Measurements from ENCODE around the gene TMF1.

- PRO-cap = no peak
- RAMPAGE, long total RNA = no peak
Observed at GRCh38 chr3:65168420-65169039, 480.7 kb upstream of the ADAMTS9 start.

DNA sequence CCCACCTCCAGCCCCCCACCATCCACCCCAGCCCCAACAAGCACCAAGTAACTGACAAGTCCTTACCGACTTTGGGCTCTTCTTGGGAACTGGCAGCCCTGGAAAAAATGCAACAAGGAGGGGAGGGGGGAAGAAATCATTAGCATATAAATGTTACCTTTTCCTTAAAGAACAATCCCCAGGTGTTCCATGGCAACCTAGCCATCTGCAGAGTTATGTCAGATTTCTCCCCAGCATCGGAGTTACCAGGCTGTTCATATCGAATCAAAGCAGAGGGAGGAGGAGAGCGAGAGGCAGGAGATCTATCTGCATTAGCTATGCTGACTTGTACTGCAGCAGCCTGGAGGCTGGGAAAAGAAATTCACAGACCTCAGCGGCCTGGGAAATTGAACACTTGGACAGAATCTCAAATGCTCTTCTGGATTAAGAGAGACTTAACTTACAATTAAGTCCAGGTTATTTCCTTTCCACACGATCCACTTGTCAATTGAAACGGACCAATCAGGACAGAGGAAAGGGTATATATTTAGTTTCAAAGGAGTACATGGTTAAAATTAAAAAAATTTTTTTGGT, 637.3 kb downstream of the MAGI1 start:
- PRO-cap = no peak
- RAMPAGE, long total RNA = no peak

DNA sequence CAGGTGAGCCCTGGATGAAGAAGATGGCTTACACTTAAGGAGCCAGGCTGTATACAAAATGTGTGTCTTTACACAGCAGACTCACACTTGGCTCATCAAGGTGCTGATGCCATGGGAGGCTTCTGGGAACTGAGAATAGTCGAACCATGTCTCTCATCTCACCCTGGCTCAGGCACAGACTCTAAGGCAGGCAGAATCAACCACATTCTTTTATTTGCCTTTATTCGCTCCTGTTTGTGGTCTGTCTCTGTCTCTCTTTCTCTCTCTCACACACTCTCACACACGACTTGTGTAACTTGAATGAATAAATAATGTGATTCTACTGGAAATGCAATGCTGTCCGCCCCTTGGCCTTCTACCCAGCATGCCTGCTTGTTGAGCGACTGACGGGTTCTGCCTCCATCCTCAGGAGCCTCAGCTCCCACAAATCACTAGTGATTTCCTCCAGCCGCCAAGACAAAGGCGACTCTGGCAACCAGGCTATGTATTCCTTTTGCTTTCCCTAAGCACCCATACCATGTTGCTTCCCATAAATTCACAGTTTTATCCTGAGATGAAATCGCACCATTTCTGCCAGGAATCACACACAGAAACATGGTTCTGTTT, 460.9 kb downstream of the MAGI1 start:
- PRO-cap = no peak
- RAMPAGE, long total RNA = no peak

- PRO-cap = no peak
- RAMPAGE, long total RNA = no peak
Observed at GRCh38 chr3:65845581-65846374, 192.9 kb downstream of the MAGI1 start.

DNA sequence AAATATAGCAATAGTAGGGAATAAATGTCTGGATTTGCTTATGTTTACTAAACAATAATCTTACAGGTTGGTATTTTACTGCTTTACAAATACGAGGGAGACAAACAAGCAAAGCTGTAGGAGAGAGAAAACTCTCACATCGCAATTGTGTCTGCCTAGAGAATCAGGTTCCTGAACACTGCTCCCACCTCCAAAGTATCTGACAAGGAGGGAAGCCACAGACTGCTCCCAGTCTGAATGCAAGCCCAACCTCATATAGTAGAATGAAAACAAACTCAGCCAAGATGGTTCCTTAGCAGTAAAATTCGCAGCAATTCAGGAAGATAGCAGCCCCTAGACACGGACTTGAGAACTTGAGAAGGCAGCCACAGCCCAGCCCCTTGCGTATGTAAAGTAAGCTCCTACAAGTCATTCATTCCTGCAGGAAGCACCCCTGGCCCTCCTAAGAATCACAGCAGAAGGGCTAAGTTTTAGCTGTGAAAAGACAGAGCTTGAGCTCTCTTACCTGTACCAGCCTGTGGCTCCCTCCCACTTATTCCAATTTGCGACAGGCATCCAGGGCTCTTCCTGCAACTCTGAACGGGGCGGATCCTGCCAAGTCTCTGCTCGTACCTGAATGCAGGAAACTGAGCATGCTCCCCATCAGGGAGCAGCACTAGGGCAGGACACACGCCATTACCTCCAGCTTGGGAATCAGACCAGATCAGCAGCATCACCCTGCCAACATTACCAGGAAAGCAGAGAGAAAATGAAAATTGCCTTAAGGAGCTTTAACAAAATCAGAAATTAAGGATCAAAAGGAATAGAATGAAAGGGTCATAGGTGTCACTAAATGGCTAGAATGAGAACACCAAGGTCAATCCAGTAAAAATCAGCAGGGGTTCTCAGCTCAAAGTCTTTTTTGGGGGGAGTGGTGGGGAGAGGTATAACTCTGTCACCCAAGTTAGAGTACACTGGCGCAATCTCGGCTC, 136.3 kb downstream of the MAGI1 start:
- PRO-cap = no peak
- RAMPAGE, long total RNA = no peak

DNA sequence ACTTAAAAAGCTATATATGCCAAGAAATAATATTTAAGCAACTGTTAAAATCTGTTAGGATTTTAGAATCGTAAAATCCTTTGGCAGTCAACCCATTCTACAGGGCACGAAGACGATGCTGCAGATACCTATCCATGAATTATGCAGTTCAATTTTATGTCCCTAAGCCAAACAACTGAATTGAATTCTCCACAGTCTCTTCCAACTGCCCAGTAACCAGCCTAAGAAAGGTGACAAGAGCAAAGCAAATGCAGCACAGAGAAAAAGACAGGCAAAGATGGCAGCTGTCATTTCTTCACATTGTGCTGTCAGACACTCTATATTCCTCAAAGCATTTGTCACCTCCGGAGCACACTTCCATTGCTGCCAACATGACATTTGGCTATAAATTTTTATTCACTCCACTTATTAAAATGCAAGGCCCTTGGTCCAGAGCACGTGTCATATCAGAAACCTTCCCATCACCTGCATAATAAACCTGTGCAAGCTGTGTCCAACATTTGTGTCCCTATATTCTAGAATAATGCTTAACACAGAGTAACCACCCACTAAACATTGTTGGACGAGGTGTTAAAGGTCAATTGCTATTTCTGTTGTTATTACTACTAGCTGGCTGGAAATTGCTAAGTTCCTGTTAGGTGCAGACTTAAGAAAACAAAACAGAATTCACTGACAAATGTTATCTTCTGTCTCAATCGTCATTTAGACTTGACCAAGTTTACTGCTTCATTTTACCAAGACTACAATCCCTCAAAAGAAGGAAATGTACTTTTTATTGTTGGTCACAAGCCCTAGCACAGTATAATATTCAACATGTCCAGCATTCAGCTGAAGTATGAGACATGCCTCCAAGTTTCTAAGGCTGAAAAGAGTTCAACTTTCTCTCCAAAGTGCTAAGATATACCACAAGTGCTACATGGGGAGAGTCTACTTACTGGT, 89.7 kb downstream of the MAGI1 start:
- PRO-cap = no peak
- RAMPAGE, long total RNA = no peak

GRCh38 chr3:65996446-65996975, 42.2 kb downstream of the MAGI1 start:
- PRO-cap = no peak
- RAMPAGE, long total RNA = no peak

DNA sequence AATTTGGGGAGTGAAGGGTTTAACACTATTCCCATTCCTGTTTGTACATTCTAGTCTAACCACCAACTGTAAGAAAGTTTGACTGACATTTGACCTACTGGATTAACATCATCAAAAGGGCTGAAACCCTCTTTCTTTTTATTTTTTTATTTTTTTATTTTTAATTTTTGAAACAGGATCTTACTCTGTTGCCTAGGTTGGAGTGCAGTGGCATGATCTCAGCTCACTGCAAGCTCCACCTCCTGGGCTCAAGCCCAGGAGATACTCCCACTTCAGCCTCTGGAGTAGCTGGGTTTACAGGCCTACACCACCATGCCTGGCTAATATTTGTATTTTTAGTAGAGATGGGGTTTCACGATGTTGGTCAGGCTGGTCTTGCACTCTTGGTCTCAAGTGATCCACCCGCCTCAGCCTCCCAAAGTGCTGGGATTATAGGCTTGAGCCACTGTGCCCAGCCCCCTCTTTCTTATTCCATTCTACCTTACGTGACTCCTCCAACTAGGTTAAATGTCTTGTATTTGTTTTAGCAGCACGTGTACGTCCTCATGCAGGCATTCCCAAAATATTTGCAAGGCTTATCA, 14.7 kb upstream of the MAGI1 start:
- PRO-cap = no peak
- RAMPAGE, long total RNA = no peak

DNA sequence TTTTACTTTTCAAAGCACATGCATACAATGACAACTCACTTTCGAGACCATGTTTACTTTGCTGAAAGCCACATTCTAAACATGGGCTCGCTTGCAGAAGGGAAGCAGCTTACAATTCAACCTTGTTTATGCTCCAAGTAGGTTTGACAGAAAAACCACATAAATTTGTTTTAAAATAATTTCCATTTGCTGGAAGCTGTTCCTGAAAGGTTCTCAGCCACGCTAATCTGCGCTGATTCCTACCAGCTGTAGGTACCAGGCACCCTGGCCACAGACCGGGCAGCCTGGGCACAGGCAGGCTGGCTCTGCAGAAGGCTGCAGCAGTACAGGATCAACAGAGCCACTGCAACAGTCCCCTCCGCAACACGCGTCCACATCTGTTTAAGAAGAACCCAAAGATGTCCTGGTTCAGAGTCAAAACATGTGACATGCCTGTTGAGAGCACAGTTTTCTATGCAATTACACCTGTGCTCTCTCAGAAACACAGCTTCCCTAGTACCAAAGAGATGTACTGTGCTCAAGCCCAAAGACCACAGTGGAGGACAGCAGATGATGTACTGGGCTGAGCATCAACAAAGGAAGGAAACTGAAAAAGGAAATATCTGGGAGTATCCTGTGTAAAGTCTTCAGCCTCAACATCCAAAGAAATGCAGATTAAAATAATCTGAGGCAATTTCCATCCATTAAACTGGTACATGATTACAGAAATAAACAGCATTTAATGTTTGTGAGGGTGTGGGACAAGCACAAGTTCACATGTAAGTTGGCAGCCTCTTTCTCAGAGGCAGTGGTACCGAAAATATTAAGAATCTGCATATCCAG, 18.8 kb downstream of the LRIG1 start:
- PRO-cap = no peak
- RAMPAGE, long total RNA = no peak

DNA sequence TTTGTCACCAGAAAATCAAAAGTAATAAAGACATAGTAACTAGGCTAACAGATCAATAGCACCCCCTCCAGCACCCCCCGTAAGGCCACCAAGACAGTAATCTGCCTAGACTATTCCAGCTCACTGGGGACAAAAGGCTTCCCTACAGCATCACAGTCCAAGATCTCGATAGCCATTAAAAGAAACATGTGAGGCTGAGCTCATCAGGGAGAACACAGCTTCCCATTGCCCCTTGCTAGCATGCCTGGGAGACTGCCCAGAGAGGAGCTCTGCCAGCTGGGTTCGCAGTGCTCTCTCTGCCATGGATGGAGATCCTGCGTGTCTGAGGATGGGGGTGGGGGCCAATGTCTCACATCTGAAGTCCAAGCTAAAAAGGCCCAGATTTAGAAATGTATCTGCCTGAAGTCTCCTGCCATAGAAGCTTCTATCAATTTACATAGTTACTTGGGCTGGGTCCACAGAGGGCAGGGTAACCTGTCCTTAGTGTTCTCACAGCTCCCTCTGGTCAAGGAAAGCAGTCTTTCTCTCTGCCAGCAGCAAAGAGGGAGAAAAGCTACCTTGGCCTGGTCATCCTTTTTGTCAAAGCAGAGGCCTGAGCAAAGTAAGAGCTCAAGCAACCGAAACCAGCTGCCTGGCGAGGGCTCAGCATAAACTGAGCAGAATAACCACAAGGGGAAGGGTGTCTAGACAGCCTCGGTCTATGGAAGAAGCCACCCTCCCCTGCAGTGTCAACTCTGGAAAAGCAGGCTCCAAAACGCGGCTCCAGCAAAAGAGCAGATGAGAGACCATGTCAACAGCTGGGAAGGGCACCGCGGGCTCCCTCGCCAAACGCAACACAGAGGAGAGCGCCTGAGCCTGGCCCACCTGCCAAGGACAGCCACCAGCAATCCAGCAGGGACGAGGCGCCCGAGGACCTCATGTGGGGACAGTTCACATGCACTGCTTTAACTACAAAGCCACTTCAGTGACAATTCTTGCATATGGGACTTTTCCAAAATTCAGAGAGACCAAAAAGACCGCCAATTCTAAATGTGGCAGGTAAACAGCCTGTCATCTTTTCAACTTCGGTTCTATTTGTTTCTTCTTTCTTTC, 17.5 kb downstream of the LRIG1 start:
- PRO-cap = no peak
- RAMPAGE, long total RNA = no peak

DNA sequence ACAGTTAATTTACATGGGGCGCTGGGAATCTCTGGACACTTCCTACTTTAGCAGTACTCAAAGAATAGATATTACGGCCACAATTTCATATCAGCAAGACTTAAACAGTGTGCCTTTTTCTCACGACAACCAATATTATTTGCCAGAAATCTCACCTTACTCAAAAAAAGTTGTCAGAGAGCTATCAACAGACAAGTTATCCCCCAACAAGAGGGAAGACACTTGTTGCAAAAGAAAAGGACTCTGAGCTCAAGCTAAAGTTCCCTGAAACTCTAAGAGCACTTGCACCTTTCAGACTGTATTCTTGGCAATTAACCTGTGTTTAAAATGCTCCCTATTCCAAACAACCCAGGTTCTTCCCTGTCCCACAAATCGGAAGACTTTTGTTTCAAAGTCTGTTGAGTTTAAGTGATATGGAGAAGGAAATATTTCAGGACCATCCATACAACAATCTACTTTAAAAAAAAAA, 4.5 kb downstream of the LRIG1 start:
- PRO-cap = no peak
- RAMPAGE, long total RNA = no peak

DNA sequence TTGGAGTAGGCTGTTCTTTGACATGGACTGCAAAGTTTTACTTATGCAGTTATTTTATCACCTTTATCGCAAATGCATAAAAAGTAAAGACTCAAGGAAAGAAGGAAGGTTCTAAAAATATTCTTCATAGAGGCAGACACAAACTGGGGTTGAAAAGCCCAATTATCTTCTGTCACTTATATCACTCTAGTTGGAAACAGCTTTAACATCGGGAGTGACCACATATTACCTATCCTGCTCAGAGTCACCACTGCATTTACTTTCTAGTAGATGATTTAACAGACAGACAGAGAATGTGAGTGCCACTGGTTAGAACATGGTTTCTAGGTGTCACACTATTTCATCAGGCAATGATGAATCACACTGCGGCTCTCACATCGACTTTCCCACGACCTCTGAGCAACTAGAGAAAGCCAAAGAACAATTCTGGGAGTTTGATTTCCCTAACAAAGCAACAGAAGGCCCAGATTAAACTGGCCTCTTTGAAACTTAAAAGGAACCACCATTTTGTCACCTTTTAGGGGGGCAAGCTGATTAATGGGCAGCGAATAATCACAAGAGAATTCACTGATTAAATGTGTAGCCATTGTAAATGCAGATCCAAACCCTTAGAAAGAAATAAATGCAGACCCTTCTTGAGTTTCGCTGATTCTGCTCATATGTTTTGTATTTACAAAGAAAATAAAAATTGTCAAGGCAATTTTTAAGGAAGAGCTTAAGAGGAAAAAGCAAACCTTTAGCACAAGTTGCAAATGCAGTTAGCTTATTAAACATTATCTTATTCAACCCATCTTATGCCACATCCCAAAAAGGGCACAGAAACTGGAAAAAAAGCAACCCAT, 112.7 kb upstream of the KBTBD8 start:
- PRO-cap = no peak
- RAMPAGE, long total RNA = no peak

- PRO-cap = no peak
- RAMPAGE, long total RNA = no peak
Observed at GRCh38 chr3:66988952-66989730, 9.0 kb upstream of the KBTBD8 start.

GRCh38 chr3:67475964-67476658, 178.3 kb downstream of the SUCLG2 start:
- PRO-cap = no peak
- RAMPAGE, long total RNA = no peak

- PRO-cap = no peak
- RAMPAGE, long total RNA = no peak
Observed at GRCh38 chr3:67648124-67648681, 6.2 kb downstream of the SUCLG2 start.

GRCh38 chr3:69009560-69010094, 3.9 kb downstream of the EOGT start:
- PRO-cap = no peak
- RAMPAGE, long total RNA = no peak

GRCh38 chr3:69051750-69052638, at the start of gene TMF1:
TMF1 (minus strand) TSS chr3:69052333.
- PRO-cap = no peak
- RAMPAGE, long total RNA = start-site peak on the minus strand at chr3:69052231-69052295, 203 and 138 reads in 2 replicates

DNA sequence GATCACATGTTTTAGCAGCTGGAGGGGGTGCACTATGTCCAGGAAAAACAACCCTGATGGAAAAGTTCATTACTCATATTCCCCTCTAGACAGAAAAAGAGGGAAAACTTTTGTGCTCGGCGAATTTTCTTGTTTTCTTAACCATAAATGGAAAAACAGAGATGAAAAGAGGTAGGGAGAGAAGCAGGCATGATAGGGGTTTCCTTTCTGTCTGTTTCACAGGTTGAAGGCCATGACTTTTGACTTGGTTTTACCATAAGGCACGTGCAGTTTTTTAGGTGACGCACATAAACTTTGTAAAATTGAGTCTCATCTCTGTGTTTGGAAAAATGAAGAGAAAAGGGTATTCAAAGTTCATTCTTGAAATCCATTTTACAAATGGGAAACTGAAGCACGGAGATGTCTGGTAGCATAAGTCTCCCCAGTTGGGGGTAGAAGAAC, 26.4 kb downstream of the FRMD4B start:
- PRO-cap = no peak
- RAMPAGE, long total RNA = no peak

- PRO-cap = no peak
- RAMPAGE, long total RNA = no peak
Observed at GRCh38 chr3:69540927-69541579, 155.2 kb upstream of the FRMD4B start.

GRCh38 chr3:70011598-70012063, 272.4 kb downstream of the MITF start:
- PRO-cap = no peak
- RAMPAGE, long total RNA = no peak

Measured in Karpas-422 (cell line).